SK-N-SH (cell line): ENCODE data around the genes C9orf85, C9orf57 and ALDH1A1.

DNA sequence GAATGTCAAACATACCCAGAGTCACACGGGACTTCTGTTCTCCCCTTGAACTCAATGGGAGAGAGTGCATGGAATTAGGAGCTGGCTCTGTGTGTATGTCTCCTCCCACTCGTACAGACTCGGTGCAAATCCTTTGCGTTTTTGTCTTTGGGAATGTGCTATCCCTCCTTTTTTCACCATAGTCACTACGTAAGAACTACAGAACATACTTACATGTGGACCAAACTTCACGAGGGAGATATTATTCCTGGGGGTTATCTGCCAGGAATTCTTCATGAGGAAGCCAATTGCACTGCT, 56.5 kb downstream of the CEMIP2 start:
- RRBS, result no CpG with 5 or more reads among the region's 6 CpGs
CAGE:
- cytosol, long polyA plus RNA, result no peak
- long polyA plus RNA, result no peak
- nucleus, long polyA plus RNA, result no peak

- RRBS, result no CpG with 5 or more reads among the region's 17 CpGs
CAGE:
- cytosol, long polyA plus RNA, result no peak
- long polyA plus RNA, result no peak
- nucleus, long polyA plus RNA, result no peak
These were observed 23.4 kb downstream of the CEMIP2 start for GRCh38 chr9:71744585-71745638.

- RRBS, result no CpG with 5 or more reads among the region's 11 CpGs
CAGE:
- cytosol, long polyA plus RNA, result no peak
- long polyA plus RNA, result no peak
- nucleus, long polyA plus RNA, result no peak
These were observed 14.9 kb upstream of the CEMIP2 start for GRCh38 chr9:71783080-71783656.

DNA sequence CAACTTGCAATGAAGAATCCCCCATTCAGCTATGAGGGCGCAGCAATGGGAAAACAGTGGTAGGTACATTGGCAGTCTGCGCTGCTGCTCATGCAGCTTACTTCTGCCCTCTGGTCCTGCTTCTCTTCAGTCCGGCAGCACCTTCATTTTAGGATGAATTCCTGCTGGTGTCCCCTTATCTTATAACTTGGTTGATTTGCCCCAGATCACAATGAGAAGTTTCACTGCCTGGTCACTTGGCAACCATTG, 26.4 kb upstream of the CEMIP2 start:
- RRBS, result no CpG with 5 or more reads among the region's 3 CpGs
CAGE:
- cytosol, long polyA plus RNA, result no peak
- long polyA plus RNA, result no peak
- nucleus, long polyA plus RNA, result no peak

DNA sequence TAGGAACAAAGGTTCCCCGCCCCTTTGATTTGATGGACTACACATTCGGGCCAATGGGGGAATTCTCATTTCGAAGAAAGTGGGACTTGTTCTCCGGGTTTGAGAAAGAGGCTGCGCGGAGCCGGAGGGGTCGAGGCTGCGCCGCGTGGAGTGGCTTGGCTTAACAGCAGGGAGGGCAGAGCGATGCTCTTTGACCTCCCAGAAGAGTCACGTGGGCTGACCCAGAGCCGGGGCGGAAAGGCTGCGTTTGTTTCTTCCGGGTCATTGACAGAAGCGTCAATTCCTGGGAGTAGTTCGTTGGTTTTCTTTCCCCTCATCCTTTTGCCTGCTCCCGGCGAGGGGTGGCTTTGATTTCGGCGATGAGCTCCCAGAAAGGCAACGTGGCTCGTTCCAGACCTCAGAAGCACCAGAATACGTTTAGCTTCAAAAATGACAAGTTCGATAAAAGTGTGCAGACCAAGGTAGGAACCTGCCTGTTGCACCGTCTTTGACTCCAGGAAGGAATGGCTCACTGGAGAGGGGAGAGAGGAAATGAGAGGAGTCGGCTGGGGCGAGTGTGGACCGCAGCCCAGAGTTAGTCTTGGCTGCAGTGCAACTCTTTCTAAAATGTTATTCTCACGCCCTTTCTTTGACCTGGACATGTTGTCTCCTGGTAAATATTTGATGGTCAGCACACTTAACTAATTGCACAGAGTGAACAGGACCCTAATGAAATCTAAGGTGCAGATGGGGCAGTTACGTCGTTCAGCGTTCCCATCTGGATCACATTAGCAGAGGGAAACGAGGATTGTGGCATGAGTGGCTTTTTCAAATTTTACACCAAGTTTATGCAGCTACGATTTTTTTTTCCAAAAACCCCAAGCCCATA, at the start of gene C9orf85:
Gene C9orf85 (plus strand): TSS at position 264 of the 868 bp plus-strand sequence.
- RRBS, result under 1% methylated on average over 10 of the region's 37 CpGs
CAGE:
- cytosol, long polyA plus RNA, result start-site peak on the plus strand centred at position 305 of the sequence, 42 bp wide, 23 and 60 reads in 2 replicates
- long polyA plus RNA, result no peak
- nucleus, long polyA plus RNA, result start-site peak on the plus strand centred at position 121 of the sequence, 38 bp wide, 191 and 58 reads in 2 replicates; start-site peak on the plus strand centred at position 281 of the sequence, 115 bp wide, 21 and 20 reads in 2 replicates

DNA sequence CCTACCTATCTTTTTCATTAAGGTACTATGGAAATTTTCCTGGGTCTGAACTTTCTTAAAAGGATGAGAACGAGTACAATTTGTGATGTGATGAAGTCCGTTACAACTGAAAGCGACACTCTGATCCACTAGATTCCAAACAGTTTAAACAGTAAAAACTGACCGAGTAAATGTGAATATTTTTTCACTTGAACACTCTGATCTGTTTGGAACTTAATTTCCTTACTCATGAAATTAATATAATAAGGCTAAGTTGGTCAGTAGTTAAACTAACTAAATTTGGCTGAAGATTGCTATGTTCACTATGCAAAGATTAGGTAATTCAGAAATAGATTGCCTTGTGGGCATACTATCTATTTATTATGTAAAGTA, at the start of gene C9orf57:
Gene C9orf57 (minus strand): TSS at position 122 of the 372 bp plus-strand sequence.
- RRBS, result no CpG with 5 or more reads among the region's 4 CpGs
CAGE:
- cytosol, long polyA plus RNA, result no peak
- long polyA plus RNA, result no peak
- nucleus, long polyA plus RNA, result no peak

GRCh38 chr9:72127667-72127891, 21.7 kb upstream of the GDA start:
- RRBS, result no CpG with 5 or more reads among the region's 1 CpG
CAGE:
- cytosol, long polyA plus RNA, result no peak
- long polyA plus RNA, result no peak
- nucleus, long polyA plus RNA, result no peak

- RRBS, result no CpG with 5 or more reads among the region's 5 CpGs
CAGE:
- cytosol, long polyA plus RNA, result no peak
- long polyA plus RNA, result no peak
- nucleus, long polyA plus RNA, result no peak
These were observed 20.0 kb upstream of the GDA start for GRCh38 chr9:72129246-72129632.

DNA sequence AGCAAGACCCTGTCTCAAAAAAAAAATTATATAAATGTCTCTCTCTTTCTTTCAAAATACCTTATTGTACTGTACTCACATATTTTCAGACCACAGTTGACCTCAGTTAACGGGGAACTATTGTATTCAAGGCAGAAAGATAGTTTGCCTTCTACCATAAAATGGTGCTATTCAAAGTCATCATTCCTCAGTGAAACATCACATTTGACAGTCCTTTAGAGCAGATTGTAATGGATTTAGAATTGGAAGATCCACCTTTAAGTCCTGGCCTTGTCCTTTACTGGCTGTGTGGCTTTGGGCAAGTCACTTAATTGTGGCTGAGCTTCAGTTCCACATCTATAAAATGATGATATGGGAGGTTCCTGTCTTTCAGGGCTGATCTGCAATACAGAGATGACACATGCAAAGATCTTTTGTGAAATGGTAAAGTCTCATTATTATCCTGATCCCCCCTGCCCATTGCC, 58.4 kb downstream of the ZFAND5 start:
- RRBS, result no CpG with 5 or more reads among the region's 1 CpG
CAGE:
- cytosol, long polyA plus RNA, result no peak
- long polyA plus RNA, result no peak
- nucleus, long polyA plus RNA, result no peak

GRCh38 chr9:72349779-72350216, 15.2 kb downstream of the ZFAND5 start:
CAGE:
- cytosol, long polyA plus RNA, result no peak
- long polyA plus RNA, result no peak
- nucleus, long polyA plus RNA, result no peak

DNA sequence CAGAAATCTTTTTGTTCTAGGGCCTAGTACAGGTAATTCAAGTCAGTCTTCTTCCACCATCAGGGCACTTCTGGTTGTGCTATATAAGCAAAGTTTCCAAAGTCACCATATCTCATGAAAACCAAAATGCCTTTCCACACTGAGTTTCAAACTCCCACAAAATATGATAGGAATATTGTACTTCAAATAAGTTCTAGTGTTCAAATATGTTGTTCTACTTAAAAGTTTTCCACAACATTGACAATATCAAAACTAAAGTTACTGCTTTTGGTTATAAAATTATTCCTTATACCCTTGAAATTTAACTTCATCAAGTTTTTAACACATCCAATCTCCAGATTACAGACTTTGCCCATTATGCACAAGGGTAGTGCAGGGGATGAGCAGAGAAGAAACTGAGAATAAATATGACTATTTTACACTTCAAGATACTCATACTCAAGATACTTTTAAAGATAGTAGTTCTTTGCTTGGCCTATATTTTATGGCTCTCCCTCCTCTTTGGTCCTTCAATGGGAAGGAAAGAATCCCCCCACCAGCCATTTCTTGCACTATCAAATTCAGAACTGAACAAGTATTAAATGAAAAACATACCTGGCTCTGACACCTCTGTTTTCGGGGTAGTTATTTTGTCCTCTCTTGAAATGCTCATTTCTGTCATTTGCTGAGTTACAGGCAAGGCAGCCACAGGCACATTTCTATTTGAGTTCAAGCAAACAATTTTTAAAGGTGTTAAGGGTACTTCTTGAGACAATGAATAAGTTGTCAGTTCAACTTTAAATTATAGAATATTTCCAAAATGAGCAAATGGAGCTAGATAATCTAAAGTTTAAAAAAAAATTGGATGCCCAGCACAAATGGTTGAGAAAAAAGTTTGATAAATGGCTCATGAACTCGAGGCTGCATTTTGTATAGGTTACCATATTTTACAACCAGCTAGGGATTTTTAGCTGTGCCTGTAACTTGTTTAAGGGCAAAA, 5.9 kb downstream of the ZFAND5 start:
- RRBS, result no CpG with 5 or more reads among the region's 2 CpGs
CAGE:
- cytosol, long polyA plus RNA, result no peak
- long polyA plus RNA, result no peak
- nucleus, long polyA plus RNA, result no peak

- RRBS, result no CpG with 5 or more reads among the region's 6 CpGs
CAGE:
- cytosol, long polyA plus RNA, result no peak
- long polyA plus RNA, result no peak
- nucleus, long polyA plus RNA, result no peak
These were observed 4.4 kb downstream of the ZFAND5 start for GRCh38 chr9:72360360-72361256.

DNA sequence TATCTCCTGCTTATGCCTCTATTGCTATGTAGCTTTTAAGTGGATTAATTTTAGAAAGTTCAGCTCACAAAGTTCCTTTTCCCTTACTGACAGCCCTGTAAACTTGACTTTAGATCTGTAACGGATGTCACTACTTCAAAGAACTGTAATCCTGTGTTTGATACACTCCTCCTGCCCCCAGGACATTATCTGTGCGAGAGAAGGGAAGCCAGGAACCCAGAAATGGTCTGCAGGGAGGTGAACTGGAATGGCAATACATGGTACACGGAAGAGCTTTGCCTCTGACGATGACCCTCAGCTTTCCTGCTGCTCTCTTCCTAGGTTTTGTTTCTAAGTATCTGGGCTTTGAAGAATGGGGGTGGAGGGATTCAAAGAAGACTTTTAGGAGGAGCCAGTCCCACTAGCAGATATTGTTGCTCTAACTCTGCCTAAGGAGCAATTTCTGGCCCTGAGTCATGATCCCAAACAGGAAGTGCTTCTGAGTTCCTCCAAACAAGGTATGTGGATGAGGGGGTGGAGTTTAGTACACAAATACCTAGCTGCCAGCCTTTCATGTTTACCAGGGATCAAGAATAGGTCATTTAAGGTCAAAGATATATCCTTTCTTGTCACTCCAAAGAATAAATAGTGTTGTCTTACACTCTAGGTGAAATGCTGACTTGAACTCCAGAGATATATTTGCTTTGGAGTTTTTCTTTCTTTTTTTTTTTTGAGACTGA, 43.4 kb upstream of the TMC1 start:
- RRBS, result no CpG with 5 or more reads among the region's 4 CpGs
CAGE:
- cytosol, long polyA plus RNA, result no peak
- long polyA plus RNA, result no peak
- nucleus, long polyA plus RNA, result no peak

DNA sequence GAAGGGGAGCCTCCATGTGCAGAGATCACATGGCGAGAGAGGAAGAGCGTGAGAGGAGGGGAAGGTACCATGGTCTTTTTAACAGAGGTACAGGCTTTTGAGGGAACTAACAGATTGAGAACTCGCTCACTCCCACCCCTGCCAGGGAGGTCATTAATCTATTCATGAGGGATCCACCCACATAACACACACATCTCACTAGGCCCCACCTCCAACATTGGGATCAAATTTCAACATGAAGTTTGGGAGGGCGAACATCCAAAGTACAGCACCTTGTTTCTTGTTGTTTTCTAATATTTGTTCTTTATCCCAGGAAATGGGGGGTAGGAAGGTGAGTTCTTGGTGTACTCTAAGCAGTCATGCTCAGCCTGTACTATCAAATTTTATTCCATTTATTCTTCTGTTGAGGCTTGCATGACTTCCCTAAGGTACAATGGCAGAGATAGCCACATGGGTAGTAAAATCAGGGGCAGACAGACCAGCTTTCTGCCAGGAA, 18.6 kb downstream of the TMC1 start:
- RRBS, result no CpG with 5 or more reads among the region's 4 CpGs
CAGE:
- cytosol, long polyA plus RNA, result no peak
- long polyA plus RNA, result no peak
- nucleus, long polyA plus RNA, result no peak

- RRBS, result no CpG with 5 or more reads among the region's 4 CpGs
CAGE:
- cytosol, long polyA plus RNA, result no peak
- long polyA plus RNA, result no peak
- nucleus, long polyA plus RNA, result no peak
These were observed 36.0 kb downstream of the ALDH1A1 start for GRCh38 chr9:72916705-72917323.

GRCh38 chr9:72952762-72953495, at the start of gene ALDH1A1:
Gene ALDH1A1 (minus strand): TSS chr9:72953053.
- RRBS, result no CpG with 5 or more reads among the region's 10 CpGs
CAGE:
- cytosol, long polyA plus RNA, result no peak
- long polyA plus RNA, result no peak
- nucleus, long polyA plus RNA, result no peak

DNA sequence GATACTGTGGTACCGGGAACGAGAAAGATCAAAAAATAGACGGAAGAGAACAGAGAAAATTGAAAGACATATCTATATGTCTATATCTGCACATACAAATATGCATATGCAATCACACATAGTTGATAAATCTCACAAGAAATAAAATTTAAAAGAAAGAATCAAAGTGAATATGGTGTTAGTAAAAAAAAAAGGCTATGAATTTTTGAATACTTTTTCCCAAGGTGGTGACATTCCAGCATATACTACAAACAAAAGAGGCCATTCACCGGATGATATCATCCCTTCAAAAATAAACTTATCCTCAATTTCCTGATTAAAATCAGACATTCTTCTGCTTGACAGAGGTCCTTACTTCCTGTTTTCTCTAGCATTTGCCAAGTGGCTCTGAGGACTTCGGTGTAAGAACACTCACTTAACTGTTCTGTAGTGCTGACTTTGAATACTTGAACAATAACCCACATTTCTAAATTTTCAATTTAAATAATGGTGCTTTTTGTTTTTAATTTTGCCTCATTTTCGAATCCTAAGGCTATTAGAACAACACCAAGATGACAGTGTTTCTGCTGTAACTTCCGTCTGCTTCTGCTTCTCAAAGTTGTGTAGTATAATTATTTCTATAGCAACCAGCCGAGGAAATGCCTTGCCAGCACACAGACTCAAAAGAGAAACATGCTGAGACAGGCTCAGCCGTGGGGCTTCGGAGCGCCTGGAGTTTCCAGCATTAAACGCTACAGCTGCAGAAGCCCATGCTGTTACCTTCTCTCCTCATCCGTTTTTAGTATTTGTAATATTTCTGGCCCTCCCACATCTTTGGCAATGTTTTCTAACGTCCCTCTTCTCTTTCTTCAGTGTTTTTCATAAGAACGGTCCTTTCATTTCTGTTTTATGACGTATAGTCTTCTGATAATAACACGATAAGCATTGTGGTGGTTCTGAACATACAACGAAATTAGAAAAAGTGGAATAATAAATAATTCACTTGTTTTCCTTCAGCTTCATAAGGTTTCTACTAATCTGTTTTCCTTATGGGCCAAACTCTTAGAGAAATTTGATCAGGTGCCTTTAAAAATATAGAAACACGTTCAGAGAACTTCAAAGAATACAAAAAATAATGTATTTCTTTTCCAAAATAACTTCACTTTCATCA, 19.5 kb upstream of the ANXA1 start:
- RRBS, result no CpG with 5 or more reads among the region's 19 CpGs
CAGE:
- cytosol, long polyA plus RNA, result no peak
- long polyA plus RNA, result no peak
- nucleus, long polyA plus RNA, result no peak

DNA sequence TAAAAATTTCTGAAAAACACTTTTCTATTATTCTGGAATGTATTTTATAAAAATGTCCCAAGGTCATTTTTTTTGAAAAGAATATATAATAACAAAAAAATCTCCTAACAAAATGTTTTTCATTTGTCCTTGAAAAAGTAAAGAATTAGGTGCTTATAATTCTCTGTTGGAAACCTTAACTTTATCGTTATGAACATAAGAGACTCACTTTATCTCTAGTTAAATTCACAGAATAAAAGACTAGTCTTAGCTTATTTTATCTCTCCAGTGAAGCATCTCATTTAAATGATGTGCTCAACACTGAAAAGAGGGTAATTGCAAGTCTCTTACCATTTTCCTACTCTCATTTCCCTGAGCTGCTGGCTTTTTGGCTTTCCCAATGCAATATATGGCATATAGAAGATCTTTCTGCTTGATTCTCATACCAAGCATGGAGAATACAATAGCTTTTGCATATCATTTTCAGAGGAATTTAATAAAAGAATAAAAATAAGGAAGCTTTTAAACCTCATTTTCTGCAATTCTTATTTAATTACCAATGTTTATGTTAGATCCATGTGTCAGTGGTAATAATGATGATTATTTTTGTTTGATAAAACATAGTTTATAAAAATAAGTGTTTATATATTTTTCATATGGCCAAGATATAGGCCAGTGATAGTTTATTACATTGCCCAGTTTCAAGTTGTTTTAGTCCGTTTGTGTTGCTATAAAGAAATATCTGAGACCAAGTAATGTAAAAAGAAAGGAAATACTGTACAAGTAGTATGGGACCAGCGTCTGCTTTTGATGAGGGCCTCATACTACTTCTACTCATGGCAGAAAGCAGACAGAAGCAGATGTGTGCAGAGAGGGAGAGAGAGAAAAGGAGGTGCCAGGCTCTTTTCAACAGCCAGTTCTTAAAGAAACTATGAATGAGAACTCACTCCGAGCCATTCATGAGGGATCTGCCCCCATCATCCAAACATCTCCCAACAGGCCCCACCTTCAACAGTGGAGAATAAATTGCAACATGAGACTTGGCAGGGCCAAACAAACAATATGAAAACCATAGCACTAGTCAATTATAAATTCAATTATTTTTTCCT, 9.9 kb downstream of the ANXA1 start:
- RRBS, result no CpG with 5 or more reads among the region's 4 CpGs
CAGE:
- cytosol, long polyA plus RNA, result no peak
- long polyA plus RNA, result no peak
- nucleus, long polyA plus RNA, result no peak

- RRBS, result no CpG with 5 or more reads among the region's 2 CpGs
CAGE:
- cytosol, long polyA plus RNA, result no peak
- long polyA plus RNA, result no peak
- nucleus, long polyA plus RNA, result no peak
These were observed 293.7 kb downstream of the ANXA1 start for GRCh38 chr9:73445200-73445911.

DNA sequence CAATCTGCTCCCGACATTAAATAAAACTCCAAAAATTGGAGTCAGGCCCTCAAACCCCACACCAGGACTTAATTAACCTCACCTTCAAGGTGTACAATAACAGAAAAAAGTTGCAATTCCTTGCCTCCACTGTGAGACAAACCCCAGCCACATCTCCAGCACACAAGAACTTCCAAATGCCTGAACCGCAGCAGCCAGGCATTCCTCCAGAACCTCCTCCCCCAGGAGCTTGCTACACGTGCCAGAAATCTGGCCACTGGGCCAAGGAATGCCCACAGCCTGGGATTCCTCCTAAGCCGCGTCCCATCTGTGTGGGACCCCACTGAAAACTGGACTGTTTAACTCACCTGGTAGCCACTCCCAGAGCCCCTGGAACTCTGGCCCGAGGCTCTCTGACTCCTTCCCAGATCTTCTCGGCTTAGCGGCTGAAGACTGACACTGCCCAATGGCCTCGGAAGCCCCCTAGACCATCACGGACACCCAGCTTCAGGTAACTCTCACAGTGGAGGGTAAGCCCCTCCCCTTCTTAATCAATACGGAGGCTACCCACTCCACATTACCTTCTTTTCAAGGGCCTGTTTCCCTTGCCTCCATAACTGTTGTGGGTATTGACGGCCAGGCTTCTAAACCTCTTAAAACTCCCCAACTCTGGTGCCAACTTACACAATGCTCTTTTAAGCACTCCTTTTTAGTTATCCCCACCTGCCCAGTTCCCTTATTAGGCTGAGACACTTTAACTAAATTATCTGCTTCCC, 409.3 kb upstream of the RORB start:
- RRBS, result no CpG with 5 or more reads among the region's 12 CpGs
CAGE:
- cytosol, long polyA plus RNA, result no peak
- long polyA plus RNA, result no peak
- nucleus, long polyA plus RNA, result no peak